GM23248 (cell line): ENCODE measurements around a stretch of chr2.

GRCh38 chr2:237422208-237422629, 8.3 kb upstream of the COL6A3 start:
- RAMPAGE, long total RNA, result no peak

DNA sequence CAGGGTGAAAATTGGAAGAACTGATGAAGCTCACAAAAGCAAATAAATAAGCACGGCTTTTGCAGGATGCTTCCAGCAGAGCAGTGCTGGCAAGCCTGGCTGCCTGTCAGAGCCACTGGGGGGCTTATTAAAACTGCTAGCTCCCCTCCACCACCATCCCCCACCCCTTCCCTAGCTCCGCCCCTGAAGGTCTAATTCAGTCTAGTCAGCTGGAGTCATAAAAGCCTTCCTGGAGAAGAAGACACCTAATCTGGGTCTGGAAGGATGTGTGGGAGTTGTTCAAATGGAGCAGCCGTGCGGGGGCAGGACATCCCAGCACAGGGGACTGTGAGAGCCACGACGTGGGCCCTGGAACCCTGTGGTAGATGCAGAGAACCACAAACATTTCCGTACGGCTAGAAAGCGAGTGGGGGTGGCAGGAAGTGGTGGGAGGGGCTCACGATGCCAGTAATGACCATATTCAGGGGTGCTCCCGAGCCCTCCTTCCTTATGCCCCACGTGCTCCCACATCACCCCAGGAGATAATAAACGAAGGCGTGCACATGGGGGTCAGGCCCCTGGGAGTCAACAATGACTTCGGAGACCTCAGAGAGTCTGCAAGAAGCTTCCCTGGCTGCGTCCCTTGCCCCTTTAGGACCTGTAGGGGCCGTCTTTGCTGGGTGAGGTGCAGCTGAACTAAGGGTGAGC, 20.9 kb upstream of the COL6A3 start:
- RAMPAGE, long total RNA, result no peak

DNA sequence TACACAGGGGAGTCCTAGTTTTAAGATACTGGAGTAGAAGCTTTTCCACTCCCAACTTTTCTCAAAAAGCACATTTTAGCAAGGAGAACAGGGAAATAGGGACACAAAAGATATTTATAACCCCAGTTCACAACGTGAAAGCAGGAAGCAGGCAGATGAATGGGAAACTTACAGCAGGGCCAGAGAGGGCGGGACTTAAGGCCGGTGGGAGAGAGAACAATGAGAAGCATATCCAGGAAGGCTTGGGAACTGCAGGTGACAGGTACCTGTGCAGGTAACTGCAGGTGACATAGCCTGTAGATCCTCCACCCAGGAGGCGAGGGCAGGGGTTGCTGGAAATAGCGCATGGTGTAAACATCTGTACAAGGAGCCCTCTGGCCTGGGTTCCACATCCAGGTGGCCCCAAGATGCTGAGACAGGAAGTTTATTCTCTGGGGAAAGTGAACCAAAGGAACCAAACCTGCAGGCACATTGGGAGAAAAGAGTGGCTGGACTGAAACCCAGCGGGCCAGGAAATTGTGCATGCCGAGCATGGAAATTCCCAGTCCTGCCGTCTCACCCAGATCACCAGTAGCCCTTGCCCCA, 24.2 kb upstream of the COL6A3 start:
- RAMPAGE, long total RNA, result no peak

DNA sequence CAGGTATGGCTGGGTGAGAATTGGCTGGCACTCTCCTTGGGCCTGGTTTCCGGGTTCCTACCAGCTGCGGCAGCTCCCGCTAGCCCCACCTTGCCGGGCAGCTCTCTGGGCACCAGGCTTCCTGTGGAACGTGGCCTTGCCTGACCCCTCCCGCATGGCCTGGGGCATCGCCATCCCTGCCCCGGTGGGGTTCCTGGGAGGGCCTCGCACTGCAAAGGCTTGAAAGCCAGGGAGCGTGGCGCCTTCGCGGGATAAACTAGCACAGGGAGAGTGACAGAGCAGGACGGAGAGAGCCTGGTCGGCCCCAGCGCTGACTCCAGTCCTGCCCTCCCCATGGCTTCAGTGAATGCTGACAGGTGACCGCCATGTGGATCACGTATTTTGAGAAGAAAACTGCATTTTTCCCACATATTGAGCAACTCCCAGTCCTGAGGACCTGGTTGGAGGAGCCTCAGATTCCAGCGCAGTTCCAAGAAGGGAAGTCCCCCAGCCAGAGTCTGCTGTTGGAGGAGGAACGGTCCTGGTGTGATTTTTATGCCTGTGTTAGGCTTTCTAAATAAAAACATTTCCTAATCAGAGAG, 32.2 kb upstream of the COL6A3 start:
- RAMPAGE, long total RNA, result no peak

GRCh38 chr2:237482036-237482853, 4.8 kb upstream of the MLPH start:
- RAMPAGE, long total RNA, result no peak

DNA sequence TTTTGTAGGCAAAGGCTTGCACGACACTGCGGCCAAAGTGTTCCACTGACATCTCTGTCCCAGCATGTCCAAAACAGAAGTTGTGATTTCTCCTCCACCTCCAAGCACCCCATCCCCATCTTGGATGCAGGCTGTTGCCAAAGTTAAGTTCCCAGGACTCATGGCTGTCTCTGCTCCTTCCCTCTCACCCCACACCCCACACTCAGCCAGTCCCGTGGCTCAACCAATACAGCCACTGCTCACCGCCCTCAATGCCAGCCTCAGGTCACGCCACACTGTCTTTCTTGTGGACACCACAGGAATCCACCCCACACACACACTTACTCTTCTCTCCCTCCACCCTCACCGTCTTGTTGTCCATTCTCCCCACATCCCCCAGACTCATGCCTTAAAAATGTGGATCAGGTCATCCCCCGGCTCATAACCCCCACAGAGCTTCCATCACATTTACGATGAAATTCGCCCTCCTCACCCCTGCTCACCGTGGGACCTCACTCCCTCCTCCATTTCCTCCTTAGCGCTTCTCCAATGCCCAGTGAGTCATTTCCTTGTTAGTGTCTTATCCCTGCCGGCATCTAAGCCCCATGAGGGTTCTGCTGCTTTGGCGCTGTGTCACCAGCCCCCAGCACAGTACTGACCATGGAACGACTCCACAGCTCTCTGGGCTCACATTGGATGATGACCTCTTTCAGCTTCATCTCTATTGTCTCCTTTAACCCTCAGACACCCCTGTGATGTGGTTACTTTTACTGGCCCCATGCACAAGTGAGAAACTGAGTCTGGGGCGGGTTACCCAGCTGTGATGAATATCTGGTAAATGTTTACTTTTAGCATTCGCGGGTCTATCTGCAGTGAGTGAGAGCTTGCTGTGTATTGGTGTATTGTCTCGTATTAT, 13.8 kb downstream of the MLPH start:
- RAMPAGE, long total RNA, result no peak

DNA sequence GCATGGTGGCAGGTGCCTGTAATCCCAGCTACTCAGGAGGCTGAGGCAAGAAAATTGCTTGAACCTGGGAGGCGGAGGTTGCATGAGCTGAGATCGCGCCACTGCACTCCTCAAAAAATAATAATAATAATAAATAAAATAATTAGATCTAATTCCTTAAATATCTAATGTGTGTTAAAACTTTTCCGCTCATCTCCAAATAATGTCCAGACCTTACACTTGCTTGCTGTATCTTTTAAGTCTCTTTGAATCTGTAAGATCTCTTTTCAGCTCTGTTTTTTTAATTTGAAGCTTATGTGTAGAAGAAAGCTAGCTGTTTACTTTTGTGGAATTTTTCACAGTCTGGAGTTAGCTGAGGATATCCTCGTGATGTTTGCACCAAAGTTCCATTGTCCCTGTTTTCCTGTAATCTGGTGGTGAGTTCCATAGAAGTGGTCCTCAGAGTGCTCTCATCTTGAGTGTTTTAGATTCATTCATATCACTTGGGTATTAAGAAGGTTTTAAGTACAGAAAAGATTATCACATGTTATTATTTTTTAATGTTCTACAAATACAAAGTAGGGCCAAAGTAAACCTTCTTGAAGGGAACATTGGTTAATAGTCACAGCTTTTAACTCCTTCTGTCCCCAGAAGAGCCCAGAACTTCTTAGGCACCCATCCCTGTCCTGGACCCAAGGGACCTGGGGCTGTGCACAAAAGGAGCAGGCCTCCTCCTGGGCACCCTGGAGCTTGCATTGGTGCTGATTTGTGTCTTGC, 14.8 kb downstream of the MLPH start:
- RAMPAGE, long total RNA, result no peak

DNA sequence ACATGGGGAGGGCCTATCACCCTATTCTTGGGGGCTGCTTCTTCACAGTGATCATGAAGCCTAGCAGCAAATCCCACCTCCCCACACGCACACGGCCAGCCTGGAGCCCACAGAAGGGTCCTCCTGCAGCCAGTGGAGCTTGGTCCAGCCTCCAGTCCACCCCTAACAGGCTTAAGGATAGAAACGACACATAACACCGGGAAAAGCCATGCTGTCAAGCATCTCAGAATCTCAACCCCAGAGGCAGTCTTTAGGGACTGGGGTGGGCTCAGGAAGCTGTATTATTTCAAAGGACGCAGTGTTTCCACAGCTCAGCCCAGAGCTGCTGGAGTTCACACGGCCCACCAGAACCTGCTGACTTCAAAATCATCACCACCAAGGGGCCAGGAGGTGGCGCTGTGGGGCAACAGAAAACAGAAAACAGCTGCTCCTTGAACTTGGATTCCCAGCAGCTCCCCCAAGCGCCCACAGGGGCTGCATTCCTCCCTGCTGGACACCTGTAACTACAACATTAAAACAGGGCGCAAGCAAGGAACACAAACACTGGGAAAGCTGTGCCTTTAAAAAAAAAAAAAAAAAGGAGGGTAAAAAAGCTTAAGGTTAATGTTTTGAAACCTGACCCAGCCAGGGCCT, 25.6 kb downstream of the MLPH start:
- RAMPAGE, long total RNA, result no peak

GRCh38 chr2:237514269-237515548, 27.7 kb downstream of the MLPH start:
- RAMPAGE, long total RNA, result no peak

DNA sequence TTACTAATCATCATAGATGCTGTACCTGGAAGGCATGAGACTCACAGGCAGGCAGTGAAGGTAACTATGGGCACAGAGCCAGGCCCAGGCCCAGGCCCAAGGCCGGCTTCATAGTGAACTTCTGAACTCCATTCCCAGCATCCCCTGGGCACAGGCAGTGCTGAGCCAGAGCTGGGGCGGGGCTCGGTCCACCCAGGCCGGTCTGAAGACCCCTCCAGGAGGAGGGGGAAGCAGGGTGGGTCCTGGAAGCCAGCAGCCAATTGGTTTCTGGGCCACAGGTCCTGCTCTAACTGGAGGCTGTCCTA, 37.6 kb downstream of the MLPH start:
- RAMPAGE, long total RNA, result no peak

- RAMPAGE, long total RNA, result no peak
These were observed 15.3 kb upstream of the PRLH start for GRCh38 chr2:237550920-237551659.

GRCh38 chr2:237558511-237559557, 7.5 kb upstream of the PRLH start:
- RAMPAGE, long total RNA, result no peak

GRCh38 chr2:237581705-237582327, 8.7 kb downstream of the RAB17 start:
- RAMPAGE, long total RNA, result no peak

GRCh38 chr2:237630787-237631546, 3.6 kb downstream of the LRRFIP1 start:
- RAMPAGE, long total RNA, result no peak

DNA sequence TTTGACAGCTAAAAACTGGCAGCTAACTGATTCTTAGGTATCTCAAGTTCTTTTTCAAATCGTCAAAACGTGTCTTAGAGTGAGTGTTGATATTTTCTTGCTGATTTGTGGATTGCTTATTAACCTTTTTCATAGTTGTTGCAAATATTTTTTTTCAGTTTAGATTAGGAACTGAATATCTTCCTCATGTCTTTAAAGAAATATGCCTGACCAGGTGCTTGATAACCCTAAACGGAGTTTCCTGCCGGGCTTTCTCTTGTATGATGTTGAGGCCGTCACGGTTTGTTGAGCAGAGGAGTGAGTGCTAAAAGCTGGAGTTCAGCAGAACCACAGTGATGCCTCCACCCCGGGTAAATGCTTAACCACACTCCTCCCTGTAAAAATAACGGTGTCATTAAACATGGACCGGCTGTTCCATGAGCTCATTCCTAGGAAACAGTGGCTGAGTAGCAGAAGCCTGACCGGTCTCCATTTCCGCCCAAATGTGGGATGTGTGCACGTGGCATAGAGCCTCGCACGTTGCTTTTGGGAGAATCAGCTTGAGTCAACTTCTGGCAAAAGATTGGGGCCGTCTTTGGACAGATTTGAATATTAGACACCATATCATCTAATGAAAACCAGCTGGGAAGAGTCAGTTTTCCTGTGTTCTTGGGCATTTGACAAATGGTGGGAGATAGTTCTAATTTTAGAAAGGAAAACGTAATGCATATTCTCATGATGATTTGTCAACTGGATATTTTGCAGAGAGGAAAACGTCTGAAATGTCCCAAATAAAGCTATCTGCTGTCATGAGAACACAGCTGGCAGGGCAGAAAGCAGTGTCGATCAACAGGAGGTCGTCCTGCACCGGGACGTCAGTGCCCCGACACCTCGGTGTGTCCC, 42.2 kb downstream of the LRRFIP1 start:
- RAMPAGE, long total RNA, result no peak

GRCh38 chr2:237686792-237687293, 59.5 kb downstream of the LRRFIP1 start:
- RAMPAGE, long total RNA, result no peak

GRCh38 chr2:237690853-237691987, 63.8 kb downstream of the LRRFIP1 start:
- RAMPAGE, long total RNA, result no peak

GRCh38 chr2:237697310-237698032, 70.1 kb downstream of the LRRFIP1 start:
- RAMPAGE, long total RNA, result no peak

GRCh38 chr2:237715522-237716159, 82.9 kb upstream of the RBM44 start:
- RAMPAGE, long total RNA, result no peak

DNA sequence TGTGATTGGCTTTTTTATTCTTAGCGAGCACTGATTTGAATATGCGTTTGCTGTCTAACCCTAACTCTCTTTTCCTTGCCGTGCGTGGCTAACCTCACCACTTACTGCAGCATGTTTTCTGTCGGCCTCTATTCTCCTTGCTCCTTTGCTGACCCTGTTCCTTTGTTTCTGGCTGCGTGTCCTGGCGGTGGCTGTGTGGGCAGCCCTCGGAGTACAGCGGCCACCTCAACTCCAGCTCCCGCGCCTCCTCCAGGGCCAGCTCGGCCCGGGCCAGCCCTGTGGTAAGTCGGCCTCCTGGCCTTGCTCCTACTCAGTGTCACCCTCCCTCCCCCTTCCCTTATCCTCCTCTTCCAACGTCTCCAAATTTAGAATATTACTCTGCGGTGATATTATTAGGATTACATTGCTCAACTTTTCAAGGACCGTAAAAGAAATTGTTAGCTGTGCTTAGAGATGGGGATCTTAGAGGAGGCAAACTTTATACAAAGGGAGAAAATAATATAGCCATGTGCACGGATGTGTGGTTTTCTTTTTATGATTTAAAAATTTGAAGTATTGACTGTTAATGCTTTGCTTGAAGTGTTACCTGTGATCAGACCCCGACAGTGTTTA, 59.4 kb upstream of the RBM44 start:
- RAMPAGE, long total RNA, result no peak